ENCODE measurements around the gene ASIC2.

GRCh38 chr17:31309457-31310201, 4.2 kb downstream of the EVI2B start:
- PRO-cap, result no peak
- RRBS, result no CpG with 5 or more reads among the region's 5 CpGs

- PRO-cap, result no peak
- RRBS, result no CpG with 5 or more reads among the region's 22 CpGs
These were observed 176.8 kb downstream of the RAB11FIP4 start for GRCh38 chr17:31567889-31569142.

DNA sequence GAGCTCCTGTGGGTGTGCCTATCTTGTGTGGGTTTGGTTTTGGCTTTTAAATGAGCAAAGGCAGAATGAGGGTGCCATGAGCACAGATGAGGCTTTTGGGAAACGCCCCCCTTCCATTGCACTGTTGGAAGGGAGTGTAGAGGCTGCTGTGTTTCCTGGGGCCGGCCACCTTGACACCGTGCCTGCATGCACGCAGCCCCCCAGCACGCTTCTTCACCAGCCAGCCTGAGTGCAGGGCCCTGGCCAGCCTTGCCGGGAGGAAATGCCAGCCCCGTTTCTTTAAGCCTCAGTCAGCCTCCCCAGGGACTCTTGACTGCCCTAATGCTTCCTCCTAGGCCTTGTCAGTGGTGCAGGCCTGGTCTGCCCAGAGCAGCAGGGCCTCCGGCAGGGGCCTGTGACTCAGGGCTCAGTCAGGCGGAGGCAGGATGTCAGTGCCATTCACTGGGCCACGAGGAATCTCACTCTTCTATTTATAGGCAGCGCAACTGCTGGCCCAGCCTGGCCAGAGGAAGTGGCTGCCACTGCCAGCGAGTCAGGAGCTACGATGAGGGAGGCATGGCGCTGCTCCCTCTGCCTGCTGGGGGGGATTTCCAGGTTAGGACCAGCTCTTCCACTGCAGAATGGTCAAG, 205.0 kb downstream of the RAB11FIP4 start:
- PRO-cap, result no peak
- RRBS, result 100% methylated on average over 3 of the region's 14 CpGs

DNA sequence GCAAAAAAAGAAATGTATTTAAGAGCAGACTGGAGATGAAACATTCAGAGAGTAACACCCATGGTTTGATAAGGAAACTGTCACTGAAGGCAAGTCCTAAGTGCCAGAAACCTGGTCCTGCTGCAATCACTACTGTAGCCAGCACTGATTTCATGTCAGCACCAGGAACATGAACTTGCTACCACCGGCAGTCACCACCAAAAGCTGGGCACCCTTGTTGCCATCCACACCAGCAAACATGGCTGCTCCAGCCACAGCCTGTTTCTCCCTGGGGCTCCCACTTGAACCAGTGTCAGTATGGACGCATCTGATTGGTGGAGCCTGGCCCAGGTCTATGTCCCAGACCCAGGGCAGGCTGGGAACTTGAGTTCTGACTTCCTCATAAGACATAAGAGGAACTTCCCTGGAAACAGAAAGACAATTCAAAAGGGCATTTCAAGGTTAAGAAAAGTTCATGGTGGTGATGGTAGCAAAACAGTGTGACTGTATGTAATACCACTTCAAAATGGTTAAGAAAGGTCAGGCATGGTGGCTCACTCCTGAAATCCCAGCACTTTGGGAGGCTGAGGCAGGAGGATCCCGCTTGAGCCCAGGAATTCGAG, 56.5 kb downstream of the COPRS start:
- PRO-cap, result no peak
- RRBS, result no CpG with 5 or more reads among the region's 4 CpGs

DNA sequence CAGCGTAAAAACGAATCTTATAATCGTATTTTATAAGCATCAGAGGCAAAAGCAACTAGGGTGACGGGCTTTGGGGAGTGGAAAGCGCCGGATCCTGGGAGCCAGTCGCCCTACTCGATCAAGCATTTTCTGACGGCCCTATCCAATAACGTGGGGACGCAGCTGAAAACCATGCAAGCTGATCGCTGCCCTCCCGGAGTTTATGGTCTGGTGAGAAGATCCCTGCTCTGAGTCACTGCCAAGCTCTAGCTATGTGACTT, 404 bp upstream of the RHOT1 start:
- PRO-cap, result bidirectional peak, plus-strand start at position 145 of the sequence, minus-strand start at position 131 of the sequence
- RRBS, result 5% methylated on average over 5 of the region's 13 CpGs

- PRO-cap, result no peak
- RRBS, result 94% methylated on average over 3 of the region's 13 CpGs
These were observed 17.6 kb downstream of the RHOT1 start for GRCh38 chr17:32159792-32160491.

DNA sequence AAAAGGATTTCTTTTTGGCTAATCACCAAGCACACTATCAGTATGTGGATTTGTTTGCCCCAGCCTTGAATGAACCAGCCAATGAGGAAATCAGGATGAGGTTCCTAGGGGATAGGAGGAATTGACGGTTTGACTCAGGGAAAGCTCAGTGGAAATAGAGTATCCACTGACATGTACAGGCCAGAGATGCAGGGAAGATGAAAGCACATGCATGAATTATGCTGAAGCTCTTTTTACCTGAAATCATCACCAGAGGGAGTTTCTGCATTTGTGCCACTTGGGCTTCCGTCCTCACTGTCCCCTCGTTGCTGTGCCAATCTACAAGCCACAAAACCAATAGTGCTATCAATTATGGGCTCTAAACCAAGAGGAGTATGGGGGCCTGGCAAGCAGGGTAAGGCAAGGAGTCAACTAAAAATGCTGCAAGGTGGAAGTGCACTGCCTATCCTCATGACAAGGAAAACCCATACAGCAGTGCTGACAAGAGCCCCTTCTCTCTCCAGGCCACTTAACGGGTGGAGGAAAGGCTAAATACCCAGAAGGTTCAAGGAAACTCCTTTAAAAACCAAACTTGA, 919 bp downstream of the C17orf75 start:
- PRO-cap, result unidirectional peak, plus-strand start at position 294 of the sequence
- RRBS, result no CpG with 5 or more reads among the region's 4 CpGs

DNA sequence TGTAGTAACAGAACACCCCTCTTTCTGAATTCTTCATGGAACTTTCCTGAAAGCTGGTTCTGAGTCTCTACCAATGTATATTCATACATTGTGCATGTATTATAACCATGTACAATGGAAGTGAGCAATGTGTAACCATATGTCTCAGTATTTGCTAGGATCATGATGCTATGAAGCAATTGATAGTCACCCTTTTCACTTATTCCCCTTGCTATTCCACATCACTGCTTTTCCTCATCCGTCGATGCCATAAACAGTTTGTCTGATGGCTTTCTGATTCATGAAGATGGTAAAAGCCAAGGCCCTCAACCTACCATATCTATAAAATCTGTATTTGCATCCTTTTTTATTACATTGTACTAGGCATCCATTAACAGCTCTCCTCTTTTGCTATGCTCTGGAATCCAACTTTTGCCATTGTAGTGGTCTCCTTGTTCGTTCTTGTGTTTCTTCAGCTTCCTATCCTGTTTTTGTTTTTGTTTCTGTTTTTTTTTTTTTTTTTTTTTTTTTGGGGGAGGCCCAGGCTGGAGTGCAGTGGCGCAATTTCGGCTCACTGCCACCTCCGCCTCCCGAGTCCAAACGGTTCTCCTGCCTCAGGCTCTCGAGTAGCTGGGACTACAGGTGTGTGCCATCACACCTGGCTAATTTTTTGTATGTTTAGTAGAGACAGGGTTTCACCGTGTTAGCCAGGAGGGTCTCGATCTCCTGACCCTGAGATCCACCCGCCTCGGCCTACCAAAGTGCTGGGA, 34.5 kb downstream of the ZNF207 start:
- PRO-cap, result no peak
- RRBS, result no CpG with 5 or more reads among the region's 13 CpGs

DNA sequence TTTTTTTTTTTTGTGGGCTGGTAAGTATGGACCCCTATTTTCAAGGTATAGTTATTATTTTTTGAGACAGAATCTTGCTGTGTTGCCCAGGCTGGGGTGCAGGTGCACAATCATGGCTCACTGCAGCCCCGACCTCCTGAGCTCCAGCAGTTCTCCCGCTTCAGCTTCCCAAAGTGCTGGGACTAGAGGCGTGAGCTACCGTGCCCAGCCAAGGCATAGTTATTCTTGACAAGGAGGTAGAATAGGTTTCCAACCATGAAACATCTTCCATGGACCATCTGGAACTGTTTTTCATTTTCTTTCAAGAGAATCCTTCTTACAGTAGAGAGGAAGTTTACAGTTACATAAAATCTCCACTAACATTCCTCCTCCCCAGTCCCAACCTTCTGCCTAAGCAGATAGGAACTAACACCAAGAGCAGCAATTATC, 39.8 kb downstream of the CDK5R1 start:
- PRO-cap, result no peak
- RRBS, result no CpG with 5 or more reads among the region's 4 CpGs

DNA sequence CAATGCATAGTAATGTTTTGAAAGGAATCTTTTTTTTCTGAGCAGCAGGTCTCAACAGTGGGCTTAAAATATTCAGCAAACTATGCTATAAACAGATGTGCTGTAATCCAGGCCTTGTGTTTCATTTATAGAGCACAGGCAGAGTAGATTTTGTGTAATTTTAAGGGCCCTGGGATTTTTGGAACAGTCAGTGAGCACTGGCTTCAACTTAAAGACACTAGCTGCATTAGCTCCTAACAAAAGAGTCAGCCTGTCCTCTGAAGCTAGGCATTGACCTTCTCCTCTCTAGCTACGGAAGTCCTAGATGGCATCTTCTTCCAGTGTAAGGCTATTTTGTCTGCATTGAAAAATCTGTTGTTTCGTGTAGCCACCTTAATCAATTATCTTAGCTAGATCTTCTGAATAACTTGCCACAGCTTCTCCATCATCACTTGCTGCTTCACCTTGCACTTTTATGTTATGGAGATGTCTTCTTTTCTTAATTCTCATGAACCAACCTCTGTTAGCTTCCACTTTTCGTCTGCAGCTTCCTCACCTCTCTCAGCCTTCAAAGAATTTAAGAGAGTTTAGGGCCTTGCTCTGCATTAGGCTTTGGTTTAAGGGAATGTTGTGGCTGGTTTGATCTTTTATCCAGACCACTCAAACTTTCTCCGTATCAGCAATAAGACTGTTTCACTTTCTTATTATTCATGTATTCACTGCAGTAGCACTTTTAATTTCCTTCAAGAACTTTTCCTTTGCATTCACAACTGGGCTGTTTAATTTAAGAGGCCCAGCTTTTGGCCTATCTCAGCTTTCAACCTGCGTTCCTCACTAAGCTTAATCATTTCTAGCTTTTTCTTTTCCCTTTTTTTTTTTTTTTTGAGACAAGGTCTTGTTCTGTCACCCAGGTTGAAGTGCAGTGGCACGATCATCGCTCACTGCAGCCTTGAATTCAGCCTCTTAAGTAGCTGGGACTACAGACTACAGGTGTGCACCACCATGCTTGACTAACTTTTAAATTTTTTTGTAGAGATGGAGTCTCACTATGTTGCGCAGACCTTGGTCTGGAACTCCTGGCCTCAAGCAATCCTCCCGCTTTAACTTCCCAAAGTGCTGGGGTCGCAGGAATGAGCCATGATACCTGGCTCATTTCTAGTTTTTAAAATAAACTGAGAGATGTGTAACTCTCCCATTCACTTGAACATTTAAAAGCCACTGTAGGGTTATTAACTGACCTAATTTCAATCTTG, 113.7 kb downstream of the CDK5R1 start:
- PRO-cap, result no peak
- RRBS, result no CpG with 5 or more reads among the region's 10 CpGs

DNA sequence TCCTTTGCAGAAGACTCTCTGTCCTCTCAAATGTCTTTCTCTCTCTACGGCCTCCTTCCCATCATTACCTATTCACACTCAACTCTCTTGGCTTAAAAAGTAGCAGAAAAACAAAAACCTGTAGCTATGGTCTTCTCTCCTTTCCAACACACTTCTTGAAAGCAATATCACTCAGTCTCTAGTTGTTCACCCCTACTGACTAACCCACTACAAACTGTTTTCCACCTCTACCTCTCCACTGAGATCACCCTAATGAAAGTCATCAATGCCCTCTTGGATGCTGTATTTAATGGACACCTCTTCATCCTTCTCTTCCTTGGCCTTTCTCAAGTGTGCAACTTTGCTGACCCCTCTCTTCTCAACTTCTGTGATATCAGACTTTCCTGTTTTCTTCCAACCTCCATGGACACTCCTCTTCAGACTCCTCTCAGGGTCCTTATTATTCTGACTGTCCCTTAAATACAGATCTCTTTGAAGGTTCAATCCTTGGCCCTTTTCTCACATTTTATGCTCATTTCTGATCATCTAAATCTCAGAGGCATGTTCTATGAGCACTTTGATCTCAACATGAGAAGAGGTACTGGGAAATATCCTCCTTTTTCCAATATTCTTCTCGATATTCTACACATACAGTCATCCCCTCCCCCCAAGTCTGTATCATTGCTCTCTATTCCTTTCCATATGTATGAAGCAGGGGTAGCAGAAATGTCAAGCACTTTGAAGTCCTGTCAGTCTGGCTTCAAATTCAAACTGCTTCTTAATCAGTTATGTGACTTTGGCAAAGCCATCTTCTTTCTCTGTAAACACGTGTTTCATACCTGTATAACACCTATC, 20.4 kb downstream of the MYO1D start:
- PRO-cap, result no peak
- RRBS, result no CpG with 5 or more reads among the region's 3 CpGs

GRCh38 chr17:32874293-32874747, 2.6 kb downstream of the MYO1D start:
- PRO-cap, result no peak
- RRBS, result no CpG with 5 or more reads among the region's 5 CpGs

GRCh38 chr17:33293022-33293668, at the start of gene ASIC2:
TSS of gene ASIC2 (minus strand) at chr17:33293295.
- PRO-cap, result no peak
- RRBS, result 12% methylated on average over 40 of the region's 61 CpGs

DNA sequence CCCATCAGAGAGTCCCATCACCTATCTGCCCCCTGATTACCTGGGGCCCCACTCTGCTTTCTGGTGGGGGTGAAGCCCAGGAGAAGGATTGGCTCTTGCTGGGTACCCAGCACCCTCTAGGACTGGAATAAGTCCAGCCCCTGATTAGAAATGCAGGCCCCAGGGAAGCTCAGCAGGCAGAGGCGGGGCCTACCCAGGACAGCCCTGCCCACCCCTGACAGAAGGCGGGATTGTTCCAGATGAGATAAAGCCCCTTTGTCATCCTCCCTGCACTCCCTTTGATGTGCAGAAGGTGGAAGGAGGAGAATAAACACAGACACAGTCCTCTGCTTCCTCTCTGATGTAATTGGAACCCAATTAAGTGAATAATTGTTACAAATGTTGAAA, 19.0 kb downstream of the TMEM132E start:
- PRO-cap, result no peak
- RRBS, result no CpG with 5 or more reads among the region's 2 CpGs

GRCh38 chr17:34981860-34982382, 1.6 kb downstream of the LIG3 start:
- PRO-cap, result no peak
- RRBS, result no CpG with 5 or more reads among the region's 7 CpGs

DNA sequence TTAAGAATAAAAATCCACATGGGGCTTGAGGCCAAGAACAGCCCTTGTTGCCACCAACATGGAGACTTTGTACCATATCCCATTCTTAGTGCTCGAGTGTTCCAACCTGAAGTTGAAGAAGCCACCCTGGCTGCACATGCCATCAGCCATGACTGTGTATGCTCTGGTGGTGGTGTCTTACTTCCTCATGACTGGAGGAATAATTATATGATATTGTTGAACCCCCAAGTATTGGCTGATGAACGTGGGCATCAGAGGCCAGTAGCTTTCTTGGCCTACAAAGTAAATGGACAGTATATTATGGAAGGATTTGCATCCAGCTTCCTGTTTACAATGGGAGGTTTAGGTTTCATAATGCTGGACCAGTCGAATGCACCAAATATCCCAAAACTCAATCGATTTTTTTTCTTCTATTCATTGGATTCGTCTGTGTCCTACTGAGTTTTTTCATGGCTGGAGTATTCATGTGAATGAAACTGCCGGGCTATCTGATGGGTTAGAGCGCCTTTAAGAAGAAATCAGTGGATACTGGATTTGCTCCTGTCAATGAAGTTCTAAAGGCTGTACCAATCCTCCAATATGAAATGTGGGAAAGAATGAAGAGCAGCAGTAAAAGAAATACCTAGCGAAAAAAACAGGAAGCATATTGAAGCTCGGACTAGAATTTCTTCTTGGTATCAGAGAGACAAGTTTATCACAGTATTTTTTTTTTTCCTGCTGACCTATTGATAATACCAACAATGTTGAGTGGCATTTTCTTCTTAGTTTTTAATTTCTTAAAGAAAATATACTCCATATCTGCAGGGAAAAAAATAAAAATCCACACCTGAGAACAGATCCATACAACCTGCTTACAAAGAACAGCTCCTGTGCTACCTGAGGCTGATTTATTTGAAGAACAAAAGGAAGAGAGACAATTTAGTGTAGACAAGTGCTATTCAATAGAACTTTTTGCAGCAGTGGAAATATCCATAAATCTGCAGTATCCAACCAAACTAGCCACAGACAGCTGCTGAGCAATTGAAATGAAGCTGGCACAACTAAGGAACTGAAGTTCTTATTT, 25.3 kb downstream of the LIG3 start:
- PRO-cap, result no peak
- RRBS, result no CpG with 5 or more reads among the region's 9 CpGs

DNA sequence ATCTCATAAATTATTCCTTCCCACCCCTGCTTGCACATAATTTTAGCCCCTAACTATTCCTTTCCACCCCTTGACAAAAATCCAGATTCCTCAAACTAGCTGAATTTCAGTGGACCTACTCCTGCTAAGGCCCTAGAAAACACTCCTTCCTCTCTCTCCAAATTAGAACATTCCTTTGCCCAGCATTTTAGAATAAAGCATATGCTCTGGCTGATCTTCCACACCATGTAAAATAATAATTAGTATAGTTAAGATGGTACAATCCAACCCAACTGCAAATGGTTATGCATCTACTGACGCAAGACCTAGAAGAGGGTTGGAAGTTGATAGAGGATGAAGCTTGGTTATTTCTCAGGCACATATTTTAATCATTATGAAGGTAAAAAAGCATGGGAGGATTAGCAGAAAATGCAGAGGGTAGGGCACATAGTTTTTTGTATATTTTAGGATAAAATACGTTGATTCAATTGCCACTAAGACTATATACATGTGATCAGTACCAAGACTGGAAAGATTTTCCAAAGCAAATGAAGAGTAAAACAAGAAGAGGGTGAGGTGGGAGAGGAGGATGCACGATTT, 16.6 kb upstream of the RFFL start:
- PRO-cap, result no peak
- RRBS, result no CpG with 5 or more reads among the region's 3 CpGs

DNA sequence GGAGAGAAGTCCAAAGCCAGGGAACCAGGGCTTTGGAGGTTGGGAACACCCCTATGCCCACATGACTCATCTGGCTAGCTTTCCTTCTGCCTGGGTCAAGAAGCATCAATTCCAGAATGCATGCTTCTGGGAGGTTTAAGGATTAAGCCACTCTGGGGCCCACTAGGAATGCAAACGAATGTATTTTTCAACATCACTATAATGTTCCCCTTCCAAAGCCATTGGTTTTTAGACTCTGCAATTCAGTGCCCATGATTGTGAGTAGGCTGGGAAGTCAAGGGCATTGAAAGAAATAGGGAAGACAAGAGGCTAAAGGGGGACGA, 8.2 kb downstream of the FNDC8 start:
- PRO-cap, result no peak
- RRBS, result no CpG with 5 or more reads among the region's 2 CpGs

GRCh38 chr17:35244192-35244895, 1.5 kb downstream of the SLFN5 start:
- PRO-cap, result no peak
- RRBS, result no CpG with 5 or more reads among the region's 14 CpGs

DNA sequence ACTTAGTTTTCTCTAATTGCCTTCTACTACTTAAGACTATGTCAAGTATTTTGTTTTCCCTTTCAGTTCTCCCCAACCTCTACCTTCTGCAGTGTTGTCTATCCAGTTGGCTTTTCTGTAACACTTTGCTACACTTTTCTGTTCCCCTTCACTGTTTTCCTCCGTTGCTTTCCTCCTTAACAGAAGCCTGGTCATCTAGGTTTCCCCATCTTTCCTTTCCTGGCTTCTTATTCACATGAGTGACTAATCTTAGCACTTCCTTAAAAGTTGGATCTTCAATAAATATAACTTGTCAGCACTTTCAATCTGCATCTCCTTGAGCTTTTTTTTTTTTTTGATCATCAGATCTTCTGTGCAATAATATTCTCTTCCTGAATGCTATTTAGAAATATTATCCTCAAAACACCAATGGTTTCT, 2.8 kb upstream of the SLFN11 start:
- PRO-cap, result no peak
- RRBS, result no CpG with 5 or more reads among the region's 1 CpG